ENCODE measurements around a stretch of chr3.

DNA sequence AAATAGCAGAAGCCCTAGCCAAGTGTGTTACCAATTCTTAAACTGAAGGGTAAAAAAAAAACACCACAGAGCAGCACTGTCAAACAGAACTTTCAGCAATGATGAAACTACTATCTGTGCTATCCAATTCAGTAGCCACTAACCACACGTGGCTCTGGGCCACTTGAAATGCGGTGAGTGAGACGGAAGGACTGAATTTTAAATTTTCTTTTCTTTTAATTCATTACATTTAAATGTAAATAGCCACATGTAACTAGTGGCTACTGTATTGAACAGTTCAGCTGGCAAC, 4.8 kb downstream of the RFTN1 start:
- RRBS: no CpG with 5 or more reads among the region's 3 CpGs

GRCh38 chr3:16546143-16547019, 32.9 kb upstream of the RFTN1 start:
- RRBS: no CpG with 5 or more reads among the region's 12 CpGs

- RRBS: no CpG with 5 or more reads among the region's 3 CpGs
Observed at GRCh38 chr3:16697344-16698200, 92.3 kb upstream of the DAZL start.

DNA sequence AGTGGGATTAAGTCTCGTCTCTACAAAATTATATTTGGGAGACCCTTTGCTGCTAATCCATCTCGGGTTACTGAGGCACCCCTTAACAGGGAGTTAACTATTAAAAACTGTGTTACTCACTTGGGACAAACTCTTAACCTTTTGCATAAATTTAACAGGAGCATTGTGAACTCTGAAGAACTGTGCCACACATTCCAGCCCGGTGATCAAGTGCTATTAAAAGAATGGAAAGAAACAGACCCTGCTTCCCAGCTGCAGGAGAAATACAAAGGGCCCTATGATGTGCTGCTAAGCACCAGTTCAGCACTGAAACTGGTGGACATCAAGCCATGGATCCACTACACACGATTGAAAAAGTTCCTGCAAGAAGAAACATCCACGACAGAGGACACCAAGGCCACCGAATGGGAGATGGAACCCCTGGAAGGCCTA, 114.8 kb upstream of the PLCL2 start:
- RRBS: no CpG with 5 or more reads among the region's 6 CpGs

DNA sequence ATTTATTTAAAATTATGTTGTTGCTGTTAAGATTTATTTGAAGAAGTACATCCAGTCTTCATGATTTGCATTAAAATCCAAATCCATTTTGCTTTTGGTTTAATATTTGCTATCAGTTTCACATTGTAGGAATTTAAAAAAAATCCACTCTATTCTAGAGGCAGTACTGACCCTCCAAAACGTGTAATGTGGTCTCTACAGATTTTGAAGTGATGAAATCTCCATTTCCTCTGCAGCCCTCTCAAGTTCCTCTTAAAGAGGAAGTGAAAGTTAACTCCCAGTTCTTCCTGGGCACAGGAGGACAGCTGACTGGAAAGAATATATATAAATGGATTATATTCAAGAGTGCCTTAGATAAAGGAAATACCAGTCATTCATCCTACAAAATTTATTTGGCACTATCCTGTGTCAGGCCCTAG, 83.6 kb upstream of the PLCL2 start:
- RRBS: no CpG with 5 or more reads among the region's 1 CpG

GRCh38 chr3:16924028-16924302, 39.2 kb downstream of the PLCL2 start:
- RRBS: no CpG with 5 or more reads among the region's 1 CpG

DNA sequence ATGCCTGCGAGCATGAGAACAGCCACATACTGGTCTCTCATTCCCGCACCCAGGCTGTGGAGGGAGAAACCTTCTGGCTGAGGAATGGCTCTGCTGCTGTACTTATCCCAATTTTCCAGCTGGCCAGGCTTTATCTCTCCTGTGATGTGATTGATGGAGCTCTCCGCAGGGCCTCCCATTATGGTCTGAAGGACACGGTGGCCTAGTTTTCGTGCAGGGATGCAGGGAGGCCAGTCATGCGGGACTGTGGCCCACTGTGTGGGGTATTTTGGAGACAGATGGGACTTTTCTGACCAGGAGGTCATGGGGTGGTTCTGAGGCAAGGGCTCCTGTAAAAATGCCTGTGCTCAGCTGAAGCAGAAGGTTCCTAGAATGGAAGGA, 251.5 kb downstream of the PLCL2 start:
- RRBS: no CpG with 5 or more reads among the region's 6 CpGs

GRCh38 chr3:18348950-18349699, 76.0 kb downstream of the SATB1 start:
- RRBS: no CpG with 5 or more reads among the region's 16 CpGs

- RRBS: no CpG with 5 or more reads among the region's 12 CpGs
Observed at GRCh38 chr3:18394330-18395182, 30.6 kb downstream of the SATB1 start.

- RRBS: no CpG with 5 or more reads among the region's 4 CpGs
Observed at GRCh38 chr3:18402369-18403037, 22.6 kb downstream of the SATB1 start.

DNA sequence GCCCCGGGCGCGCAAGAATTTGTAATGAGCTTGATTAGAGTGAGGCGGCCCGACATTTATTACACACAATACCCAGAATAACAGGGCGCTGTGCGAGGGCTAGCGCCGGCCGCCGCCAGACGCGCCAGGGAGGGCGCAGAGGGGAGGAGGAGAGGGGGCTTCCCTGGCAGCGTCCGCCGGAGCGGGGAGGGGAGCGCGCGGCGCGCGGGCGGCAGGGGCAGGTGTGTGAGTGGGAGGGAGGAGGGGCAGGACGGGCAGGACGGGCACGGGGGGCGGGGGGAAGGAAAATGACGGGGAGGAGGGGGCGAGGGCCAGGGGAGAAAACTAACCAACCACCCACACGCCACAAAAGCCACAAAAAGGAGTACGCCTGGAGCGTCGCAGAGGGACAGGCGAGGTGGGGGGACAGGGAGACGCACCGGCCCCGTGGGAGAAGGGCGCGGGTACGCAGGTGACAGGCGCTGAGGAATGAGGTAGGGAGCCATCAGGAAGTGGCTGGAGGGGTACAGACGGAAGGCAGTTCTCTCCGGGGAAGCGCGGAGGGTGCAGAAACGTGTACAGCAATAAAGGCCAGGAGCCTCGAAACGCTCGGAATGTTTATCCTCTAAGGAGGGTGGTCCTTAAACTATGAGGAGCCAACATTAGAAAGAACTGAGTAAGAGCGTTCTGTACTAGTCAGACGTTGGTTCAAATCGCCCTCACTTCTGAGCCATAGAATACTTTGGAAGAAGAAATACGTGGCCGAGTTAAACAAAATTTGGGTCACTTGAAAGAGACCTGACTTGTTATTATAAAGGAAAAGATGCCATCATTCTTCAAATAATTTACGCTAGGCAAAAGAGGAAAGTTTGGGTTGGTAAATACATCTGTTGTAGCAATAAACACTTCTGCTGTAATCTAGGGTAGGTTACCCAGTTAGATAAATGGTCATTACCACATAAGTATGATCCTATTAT, 721 bp upstream of the SATB1 start:
- RRBS: 2% methylated on average over 22 of the region's 57 CpGs

DNA sequence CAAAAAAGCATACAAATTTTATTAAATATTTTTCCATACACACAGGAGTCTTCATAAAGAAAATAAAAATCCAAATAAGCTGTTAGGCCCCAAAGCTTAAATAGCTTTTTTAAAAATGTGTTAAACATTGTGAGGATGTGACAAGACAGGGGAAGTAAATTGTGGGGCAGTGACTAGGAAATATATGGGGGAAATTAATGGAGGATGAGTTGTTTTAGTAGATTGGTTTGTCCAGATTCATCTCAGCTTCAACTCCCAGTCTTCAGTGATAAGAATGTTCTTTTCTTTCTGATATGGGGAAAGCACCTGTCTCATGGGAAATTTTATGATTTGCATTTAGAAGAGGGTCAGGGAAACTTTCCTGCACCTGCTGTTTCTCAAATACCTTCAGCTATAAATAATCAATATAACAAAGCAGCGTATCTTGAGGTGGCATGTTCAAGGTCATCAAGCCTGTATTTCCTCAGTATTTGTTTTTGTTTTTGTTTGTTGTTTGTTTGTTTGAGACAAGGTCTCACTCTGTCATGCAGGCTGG, 213.9 kb downstream of the KCNH8 start:
- RRBS: no CpG with 5 or more reads among the region's 1 CpG

- RRBS: no CpG with 5 or more reads among the region's 5 CpGs
Observed at GRCh38 chr3:21624683-21625113, 126.3 kb downstream of the ZNF385D start.

GRCh38 chr3:21785804-21786167, 34.8 kb upstream of the ZNF385D start:
- RRBS: no CpG with 5 or more reads among the region's 2 CpGs

DNA sequence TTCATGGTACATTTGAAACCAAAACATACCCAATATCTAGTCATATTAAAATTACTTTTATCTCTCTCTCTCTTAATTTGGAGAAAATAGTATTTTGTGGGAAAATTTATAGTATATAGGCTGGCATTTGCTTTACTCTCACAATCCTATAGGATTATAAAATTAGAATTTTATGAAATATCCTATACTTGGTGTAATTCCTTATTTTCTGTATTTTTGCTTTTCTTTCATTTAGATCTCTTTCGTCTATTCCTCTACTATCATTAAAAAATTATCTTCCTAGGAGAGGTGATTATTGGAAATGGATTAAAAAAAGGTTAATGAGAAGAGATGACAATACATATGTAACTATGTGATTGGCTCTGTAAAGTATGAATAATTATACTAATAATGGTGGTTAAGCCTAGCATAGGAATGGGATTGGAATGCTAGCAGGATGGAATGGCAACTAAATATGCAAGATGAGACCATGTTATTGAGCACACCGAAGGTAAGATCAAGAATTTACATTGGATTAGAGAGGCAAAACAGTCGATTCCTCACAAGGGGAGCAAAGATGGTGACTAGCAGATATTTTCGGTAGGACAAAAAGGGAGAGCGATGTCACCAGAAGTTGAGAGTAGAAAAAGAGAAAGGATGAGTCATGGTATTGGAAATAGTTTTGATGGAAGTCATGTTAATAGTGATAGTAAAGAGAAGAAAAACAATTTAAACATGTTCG, 54.7 kb downstream of the UBE2E2 start:
- RRBS: no CpG with 5 or more reads among the region's 6 CpGs

DNA sequence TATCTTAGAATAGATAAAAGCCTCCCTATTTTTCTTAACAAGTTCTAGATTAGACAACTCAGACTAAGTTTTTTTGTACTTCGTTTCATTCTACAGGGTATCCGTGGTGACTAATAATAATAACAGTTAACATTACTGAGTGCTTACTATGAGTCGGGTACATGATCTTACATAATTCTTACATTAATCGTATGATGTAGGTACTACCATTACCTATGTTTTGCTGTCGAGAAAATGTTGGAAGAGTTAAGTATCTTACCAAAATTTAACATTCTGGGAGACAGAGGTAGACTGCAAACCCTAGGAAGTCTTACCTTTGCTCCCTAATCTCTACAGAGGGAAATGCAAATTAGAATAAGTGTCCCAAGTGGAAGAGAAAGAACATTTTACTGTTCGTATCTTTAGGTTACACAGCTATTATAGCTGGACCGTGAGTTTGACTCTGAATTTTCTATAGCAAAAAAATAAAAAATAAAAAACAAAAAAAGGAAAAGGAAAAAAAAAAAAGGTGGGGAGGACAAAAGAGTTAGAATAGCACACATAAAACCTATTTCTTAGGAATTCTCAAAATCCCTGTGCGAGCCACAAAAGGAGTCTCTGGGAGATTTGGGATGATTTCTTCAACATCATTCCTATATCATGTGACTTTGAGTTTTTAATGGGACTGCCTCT, 60.9 kb downstream of the UBE2E2 start:
- RRBS: no CpG with 5 or more reads among the region's 8 CpGs

GRCh38 chr3:23268930-23269783, 66.0 kb downstream of the UBE2E2 start:
- RRBS: no CpG with 5 or more reads among the region's 5 CpGs

GRCh38 chr3:24100869-24101442, 155.9 kb downstream of the NR1D2 start:
- RRBS: no CpG with 5 or more reads among the region's 12 CpGs

GRCh38 chr3:24311651-24312535, 182.8 kb downstream of the THRB start:
- RRBS: no CpG with 5 or more reads among the region's 4 CpGs

Measured in PFSK-1 (cell line).